ENCODE results near the genes TMC6, SYNGR2 and SOCS3.

DNA sequence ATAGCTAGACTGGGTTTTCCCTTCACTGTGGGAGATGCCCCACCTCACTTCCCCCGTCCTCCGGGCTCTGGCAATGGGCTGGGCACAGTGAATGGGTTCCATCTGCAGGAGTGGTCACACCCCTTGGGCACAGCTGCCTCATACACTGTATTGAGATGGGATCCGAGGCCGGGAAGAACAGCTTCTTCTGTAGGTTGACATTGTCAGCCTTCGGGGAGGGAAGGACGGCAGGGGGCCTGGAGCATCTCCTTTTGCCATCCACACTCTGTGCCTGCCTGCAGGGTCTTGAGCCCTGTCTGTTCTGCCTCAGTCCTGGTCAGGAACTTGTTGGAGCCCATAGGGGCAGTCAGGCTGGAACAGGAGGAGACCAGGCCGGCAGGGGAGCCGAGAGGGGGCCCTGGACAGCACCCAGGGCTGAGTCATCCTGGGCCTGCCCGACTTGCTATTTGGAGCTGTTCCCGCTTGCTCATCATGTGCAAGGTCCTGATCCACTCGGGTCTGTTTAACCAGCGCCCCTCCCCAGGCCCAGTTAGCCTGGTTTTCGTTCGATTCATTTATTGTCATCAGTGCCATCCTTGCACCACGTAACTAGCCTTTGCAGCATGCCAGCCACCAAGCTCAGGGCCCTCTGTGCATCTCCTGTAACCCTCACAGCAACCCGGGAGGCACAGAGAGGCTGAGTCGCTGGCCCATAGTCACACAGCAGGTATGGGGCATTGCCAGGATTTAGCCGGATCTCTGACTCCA is 146.3 kb downstream of the SEPTIN9 start:
- PRO-cap: no peak

DNA sequence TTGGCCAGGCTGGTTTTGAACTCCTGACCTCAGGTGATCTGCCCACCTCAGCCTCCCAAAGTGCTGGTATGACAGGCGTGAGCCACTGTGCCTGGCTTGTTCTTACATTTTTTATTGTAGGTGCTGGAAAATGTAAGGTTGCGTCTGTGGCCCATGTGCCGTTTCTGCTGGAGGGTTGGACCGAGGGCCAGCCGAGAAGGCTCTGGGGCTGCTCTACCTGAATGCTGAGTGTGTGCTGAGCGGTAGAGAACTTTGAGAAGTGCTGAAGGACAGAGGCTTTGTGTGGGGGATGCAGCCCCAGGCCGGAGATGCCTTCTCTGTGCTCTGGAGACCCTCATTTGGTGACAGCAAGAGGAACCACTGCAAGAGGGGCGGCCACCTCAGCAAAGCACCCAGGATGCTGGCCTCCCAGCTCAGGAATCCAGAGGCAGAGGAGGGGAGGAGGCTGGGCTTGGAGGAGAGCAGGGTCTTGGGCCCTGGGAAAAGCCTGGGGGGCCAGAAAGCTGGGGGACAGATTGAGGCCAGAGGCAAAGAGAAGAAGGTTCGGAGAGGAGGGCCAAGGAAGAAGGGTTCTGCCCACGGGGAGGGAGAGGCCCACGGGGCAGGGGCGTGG is 167.8 kb downstream of the SEPTIN9 start:
- PRO-cap: no peak

DNA sequence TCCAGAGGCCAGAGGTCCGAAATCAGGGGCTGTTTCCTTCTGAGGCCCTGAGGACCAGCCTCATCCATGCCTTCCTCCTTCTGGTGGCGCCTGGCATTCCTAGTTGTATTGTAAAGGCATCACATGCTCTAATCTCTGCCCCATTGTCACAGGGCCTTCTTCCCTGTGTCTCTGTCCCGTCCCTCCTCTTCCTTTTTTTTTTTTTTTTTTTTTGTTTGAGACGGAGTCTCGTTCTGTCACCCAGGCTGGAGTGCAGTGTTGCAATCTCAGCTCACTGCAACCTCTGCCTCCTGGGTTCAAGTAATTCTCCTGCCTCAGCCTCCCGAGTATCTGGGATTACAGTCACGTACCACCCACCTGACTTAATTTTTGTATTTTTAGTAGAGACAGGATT is 212.3 kb downstream of the SEPTIN9 start:
- PRO-cap: no peak

DNA sequence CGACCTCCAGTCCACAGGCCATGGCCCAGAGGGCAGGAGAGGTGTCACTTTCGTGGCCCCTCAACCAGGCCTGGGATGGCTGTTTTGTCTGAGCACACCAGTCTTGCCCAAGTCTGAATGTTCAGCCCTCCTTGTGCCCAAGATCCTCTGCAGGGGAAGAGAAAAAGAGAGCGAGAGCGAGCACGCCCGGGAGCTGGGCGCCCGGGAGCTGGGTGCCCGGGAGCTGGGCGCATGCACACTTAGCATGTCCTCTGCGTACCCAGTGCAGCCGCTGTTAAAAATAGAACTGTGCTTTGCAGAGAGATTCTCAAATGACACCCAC is 273.8 kb downstream of the SEPTIN9 start:
- PRO-cap: no peak

GRCh38 chr17:77600830-77601531 is 319.7 kb downstream of the SEPTIN9 start:
- PRO-cap: no peak

- PRO-cap: no peak
Observed at GRCh38 chr17:77601532-77601962, 320.2 kb downstream of the SEPTIN9 start.

DNA sequence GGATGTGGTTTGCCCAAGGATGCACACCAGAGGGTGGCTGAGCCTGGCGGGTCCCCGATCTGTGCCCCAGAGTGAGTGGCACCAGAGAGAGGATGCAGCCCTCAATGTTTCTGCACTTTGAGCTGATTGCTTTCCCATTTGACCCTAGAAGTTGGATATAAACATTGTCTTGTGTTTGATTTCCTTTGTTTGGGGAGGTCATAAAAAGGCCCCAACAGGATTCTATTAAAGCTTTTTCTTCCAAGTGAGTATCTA is 329.3 kb downstream of the SEPTIN9 start:
- PRO-cap: no peak

- PRO-cap: no peak
Observed at GRCh38 chr17:77734343-77734994, 224.0 kb upstream of the TNRC6C start.

GRCh38 chr17:77738779-77739261 is 219.7 kb upstream of the TNRC6C start:
- PRO-cap: unidirectional peak, minus-strand start at chr17:77738830

- PRO-cap: bidirectional peak, plus-strand start at chr17:77958703, minus-strand start at chr17:77958442
Observed at GRCh38 chr17:77958352-77958548, 253 bp upstream of the TNRC6C start.

GRCh38 chr17:78114834-78115369 is 13.7 kb downstream of the TMC6 start:
- PRO-cap: no peak

DNA sequence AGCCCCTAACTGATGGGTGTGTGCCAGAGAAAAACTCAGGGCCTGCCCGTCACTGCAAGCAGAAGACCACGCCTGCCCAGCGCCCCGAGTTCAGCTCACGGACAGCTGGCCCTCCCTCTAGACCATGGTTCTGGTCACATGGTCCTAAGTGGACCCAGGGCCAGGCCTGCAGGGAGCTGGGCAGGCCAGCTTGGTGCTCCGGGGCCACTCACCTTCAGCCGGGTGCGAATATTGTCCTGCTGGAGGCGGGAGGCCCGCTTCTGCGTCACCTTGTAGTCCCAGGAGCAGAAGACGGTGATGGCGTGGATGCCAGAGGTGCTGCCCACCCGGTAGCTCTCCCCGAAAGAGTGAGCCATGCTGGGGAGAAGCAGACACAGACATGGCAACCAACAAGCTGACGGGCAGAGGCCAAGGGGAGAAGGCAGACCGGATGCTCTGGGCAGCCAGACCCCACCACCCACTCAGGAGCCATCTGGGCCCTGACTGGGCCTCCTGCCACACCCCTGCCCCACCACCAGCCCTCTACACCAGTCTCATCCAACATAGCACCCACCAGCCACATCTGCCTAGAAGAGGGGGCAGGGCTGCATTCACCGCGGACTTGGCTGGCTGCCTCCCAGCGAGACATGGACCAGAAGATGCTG is 6.0 kb downstream of the TMC6 start:
- PRO-cap: no peak

DNA sequence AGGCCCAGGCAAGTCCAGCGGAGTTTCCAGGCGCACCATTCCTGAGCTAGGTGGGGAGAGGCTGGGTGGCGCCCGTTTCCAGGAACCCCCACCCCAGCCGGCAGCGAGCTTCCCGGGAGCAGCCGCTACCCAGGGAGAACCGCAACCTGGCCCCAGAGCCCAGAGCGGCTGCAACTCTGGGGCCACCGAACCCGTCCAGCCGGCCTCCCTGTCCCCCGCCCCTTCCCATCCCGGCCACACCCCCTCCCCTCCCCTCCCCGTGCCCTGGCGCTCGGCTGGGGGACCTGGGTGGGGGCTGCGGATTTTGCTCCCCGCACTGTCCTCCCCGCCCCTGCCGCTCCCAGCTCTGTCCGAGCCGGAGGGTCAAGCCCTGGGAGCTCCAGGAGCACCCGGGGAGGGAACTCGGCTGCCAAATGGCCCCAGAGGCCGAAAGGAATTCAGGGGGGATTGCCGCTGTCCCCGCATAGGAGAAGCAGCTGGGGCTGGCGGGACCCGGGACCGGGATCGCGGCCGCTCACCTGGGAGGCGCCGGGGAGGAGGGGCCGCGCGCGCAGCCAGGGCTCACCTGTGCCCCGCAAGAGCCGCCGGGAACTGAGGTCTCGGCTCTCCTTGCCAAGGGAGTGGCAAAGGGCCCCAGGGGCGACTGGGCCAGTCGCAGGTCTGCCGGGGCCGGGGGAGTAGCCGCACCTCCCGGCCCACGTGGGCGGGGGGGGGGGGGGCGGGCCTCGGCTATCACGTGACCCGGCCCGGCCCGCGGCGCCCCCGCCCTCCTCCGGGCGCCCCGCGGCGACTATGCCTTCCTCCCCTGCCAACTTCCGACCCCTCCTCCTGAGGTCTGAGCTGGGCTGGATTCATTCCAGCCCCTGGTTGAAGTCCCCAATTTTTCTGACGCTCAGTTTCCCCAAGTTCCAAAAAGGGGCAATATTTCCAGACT is at the start of gene TMC6:
Gene TMC6, minus strand, starts transcription at position 662 of the 934 bp plus-strand sequence.
- PRO-cap: bidirectional peak, plus-strand start at position 349 of the sequence, minus-strand start at position 148 of the sequence; bidirectional peak, plus-strand start at position 795 of the sequence, minus-strand start at position 593 of the sequence

- PRO-cap: bidirectional peak, plus-strand start at chr17:78168599, minus-strand start at chr17:78168458; unidirectional peak, minus-strand start at chr17:78168999
Observed at GRCh38 chr17:78168134-78169370, at the start of gene SYNGR2. Gene SYNGR2, plus strand, starts transcription at chr17:78168581.

GRCh38 chr17:78171704-78172546 is 3.5 kb downstream of the SYNGR2 start:
- PRO-cap: bidirectional peak, plus-strand start at chr17:78172590, minus-strand start at chr17:78172477

GRCh38 chr17:78226874-78227355 is 4.5 kb upstream of the TMEM235 start:
- PRO-cap: no peak

- PRO-cap: unidirectional peak, minus-strand start at chr17:78314076; unidirectional peak, minus-strand start at chr17:78314135; unidirectional peak, minus-strand start at chr17:78314268
Observed at GRCh38 chr17:78313454-78314736, 46.0 kb downstream of the SOCS3 start.

DNA sequence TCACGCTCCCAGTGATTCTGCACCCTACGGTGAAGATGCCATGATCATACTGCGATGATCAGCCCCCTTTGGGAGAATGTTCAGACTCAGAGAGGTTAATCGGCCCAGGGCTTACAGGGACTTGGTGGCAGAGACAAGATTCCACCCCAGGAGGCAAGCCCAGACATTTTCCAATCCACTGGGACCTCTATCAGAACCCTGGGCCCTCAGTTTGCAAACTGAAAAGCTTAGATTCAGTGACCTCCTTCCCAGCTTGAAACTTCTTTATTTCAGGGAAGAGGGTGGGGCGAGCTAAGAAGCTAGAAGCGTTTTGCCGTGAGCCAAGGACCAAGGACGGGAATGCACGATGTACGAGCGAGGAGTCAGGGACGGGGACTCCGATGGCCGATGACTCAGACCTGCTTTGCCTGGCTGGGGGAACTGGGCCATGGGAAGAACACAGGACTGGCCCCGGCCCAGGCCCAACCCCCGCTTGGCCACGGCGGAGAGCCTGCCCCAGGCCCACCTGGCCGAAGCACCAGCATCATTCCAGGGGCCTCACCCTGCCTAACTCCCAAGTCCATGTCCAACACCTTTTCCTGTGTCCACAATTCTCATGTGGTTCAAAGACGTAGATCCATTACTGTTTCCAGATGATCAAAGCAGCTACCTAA is 34.6 kb downstream of the SOCS3 start:
- PRO-cap: no peak

DNA sequence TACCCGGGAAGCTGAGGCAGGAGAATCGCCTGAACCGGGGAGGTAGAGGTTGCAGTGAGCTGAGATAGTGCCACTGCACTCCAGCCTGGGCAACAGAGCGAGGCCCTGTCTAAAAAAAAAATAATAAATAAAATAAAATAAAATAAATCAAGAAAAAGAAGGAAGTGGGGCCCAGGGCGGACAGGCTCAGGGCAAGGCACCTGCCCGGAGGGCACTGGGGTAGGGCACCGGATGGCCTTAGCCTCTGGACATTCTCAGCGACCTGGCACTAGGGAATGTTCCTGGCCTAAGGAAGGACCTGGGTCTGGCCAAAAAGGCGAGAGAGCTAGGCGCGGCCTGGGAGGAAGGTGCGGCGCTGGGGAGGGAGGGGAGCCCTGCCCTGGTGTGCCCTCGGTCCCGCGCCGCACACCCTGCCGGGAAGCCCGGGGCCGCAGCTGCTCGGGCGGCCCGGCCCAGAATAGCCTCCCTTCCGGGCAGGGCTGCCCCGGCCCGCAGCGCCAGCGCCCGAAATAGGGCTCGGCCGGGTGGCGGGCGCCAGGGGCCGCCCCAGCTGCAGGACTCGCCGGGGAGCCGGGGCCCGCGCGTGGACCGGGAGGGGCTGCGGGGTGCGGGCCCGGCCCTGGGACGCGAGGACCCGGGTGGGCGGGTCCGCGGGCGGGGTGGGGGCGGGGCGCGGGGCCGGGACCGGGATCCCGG is 18.4 kb downstream of the SOCS3 start:
- PRO-cap: bidirectional peak, plus-strand start outside the sequence, minus-strand start at position 561 of the sequence

GRCh38 chr17:78360025-78360841 is at the start of gene SOCS3:
Gene SOCS3, minus strand, starts transcription at chr17:78360077.
- PRO-cap: bidirectional peak, plus-strand start at chr17:78360282, minus-strand start at chr17:78360077